ENCODE results near the gene BRD9.

- PRO-cap = no peak
Measured at GRCh38 chr5:14949-15393, 77.0 kb upstream of the PLEKHG4B start.

DNA sequence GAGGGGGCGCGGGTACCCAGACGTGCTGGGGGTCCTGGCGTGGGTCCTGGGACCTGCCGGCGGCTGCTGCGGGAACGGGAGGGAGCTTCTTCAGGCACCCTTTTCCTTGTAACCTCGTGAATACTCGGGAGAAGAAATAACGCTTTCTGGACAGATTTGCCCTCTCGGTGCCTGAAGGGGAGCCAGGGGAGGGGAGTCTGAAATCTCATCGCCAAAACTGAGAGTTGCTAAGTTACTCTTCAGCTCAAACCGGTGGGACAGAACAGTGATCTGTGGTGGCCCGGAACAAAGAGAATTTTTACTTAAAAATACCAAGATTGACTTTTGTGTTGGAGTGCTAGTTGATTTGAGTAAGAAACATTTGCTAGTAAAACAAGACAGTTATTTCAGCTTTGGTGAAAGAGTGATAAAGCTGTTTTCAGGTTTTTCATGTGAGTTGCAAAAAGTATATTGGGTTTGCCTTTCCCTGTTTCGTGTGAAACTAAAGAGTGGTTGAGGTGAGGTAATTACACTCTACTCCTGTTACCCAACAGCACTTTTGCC is 649 bp downstream of the PLEKHG4B start:
- PRO-cap = no peak

GRCh38 chr5:206322-206849 is 11.6 kb downstream of the CCDC127 start:
- PRO-cap = no peak

DNA sequence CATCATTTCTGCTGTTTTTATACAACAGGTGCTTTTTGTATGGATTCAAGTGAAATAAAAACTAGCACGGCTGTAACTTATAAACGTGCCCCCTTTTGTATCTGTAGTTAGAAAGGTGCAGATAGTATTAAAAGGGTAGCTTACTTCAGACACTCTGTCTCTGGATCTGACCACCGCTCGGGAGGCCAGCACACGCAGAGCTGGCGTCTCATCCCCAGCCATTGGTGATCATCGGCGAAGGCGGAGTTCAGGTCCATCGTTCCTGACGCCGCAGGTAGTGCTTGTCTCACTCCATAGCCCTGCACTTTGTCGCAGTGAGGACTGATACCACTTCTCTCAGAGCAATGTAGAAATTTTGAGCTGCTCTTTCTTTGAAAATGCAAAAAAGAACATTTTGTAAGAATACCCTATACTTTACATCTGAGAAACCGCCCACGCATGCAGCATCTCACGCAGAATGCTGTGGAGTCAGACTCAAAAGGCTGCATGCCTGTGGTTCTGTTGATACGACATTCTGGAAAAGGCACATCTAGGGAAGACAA is 19.6 kb downstream of the SDHA start:
- PRO-cap = no peak

DNA sequence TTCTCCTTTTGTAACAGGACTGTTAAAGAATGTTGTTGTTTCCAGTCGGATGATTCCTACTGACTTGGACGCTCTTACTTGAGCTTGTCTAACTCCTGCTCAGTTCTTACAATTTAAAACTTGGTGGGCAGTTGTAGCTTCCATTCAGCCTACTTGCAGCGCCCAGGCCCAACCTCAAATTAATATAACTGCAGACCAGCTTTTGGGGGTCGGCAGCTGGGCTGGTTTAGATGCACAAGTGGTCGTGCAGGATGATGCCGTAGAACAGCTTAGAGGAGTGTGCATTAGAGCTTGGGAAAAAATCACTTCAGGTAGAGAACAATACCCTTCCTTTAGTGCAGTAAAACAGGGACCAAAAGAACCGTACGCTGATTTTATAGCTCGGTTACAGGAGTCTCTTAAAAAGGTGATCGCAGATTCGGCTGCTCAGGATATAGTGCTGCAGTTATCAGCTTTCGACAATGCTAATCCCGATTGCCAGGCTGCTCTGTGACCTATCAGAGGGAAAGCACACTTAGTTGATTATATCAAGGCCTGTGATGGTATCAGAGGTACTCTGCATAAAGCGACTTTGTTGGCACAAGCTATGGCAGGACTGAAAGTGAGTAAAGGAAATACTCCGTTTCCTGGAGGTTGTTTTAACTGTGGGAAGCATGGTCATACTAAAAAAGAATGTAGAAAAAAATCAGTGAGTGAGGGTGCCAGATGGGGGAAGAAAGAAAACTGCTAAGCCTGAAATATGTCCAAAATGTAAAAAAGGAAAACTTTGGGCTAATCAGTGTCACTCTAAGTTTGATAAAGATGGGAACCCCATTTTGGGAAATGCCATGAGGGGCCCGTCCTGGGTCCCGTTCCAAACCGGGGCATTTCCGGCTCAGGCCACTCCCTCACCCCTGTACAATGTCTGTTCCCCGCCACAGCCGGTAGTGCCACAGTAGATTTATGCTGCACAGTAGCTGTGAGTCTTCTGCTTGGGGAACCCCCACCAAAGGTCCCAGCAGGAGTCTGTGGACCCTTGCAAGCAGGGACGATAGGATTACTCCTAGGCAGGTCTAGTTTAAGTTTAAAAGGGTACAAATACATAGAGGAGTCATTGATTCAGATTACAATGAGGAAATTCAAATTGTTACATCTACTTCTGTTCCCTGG is 25.5 kb downstream of the SDHA start:
- PRO-cap = no peak

- PRO-cap = no peak
Measured at GRCh38 chr5:440350-440916, 2.5 kb upstream of the EXOC3 start.

GRCh38 chr5:461783-462447 is 18.9 kb downstream of the EXOC3 start:
- PRO-cap = no peak

GRCh38 chr5:464988-465364 is 22.0 kb downstream of the EXOC3 start:
- PRO-cap = no peak

GRCh38 chr5:465365-466099 is 22.6 kb downstream of the EXOC3 start:
- PRO-cap = no peak

DNA sequence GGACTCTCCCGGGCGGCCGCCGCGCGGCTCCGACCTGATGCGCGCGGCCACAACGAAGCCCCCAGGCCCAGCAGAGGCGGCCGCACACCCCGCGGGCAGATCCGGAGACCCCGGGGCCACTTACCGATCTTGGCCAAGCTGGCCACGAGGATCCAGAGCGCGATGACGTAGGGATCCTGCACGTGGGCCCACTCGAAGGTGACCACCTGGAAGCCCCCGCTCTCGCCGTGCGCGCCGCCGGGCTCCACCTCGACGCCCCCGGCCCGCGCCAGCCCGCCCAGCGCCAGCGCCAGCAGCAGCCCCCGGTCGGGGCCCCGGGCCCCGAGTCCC is 296 bp downstream of the SLC9A3 start:
- PRO-cap = no peak

- PRO-cap = no peak
Measured at GRCh38 chr5:611554-611959, 583 bp upstream of the CEP72 start.

DNA sequence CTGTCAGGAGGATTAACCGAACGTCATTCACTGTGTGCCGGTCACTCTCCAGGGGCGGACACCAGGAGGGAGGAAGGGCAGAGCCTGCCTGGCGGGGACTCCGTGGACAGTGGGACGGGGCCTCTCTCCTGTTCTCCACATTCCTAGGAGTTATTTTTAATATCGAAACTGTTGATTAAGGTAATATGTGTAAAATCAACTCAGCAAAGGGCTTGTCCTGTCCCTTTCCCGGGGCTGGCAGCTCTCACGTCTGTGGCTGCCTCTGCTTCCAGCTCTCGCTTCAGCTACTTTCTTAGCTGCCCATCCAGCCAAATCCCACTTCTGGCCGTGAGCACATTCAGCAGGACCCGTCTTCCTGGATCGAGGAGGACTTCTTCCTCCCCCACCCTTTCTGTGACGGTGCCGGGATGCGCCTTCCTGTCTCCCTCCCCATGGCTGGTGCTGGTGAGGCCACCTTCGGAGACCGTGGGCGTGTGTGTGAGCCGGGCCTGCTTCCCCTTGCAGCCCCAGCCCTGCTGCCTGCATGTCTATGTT is 12.6 kb downstream of the CEP72 start:
- PRO-cap = no peak

DNA sequence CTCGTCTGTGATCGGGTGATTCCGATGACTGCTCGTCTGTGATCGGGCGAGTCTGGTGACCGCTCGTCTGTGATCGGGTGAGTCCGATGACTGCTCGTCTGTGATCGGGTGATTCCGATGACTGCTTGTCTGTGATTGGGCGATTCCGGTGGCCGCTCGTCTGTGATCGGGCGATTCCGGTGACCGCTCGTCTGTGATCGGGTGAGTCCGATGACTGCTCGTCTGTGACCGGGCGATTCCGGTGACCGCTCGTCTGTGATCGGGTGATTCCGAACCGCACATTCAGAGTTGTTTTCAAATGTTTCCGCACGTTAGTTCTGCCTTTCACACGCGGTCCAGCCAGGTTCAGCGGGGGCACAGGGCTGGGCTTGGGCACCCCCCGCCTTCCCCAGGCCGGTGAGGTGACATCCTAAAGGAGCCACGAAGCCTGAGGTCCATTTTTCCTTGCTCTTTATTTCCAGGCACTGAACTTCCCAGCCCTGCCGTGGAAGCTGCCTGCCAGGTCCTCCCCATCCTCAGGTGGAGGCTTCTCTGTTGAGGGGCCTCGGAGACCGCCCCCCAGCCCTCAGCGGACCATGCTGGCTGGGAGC is 30.1 kb downstream of the TPPP start:
- PRO-cap = no peak

GRCh38 chr5:713593-714235 is 20.6 kb upstream of the TPPP start:
- PRO-cap = no peak

- PRO-cap = no peak
Measured at GRCh38 chr5:716541-717178, 23.5 kb upstream of the TPPP start.

DNA sequence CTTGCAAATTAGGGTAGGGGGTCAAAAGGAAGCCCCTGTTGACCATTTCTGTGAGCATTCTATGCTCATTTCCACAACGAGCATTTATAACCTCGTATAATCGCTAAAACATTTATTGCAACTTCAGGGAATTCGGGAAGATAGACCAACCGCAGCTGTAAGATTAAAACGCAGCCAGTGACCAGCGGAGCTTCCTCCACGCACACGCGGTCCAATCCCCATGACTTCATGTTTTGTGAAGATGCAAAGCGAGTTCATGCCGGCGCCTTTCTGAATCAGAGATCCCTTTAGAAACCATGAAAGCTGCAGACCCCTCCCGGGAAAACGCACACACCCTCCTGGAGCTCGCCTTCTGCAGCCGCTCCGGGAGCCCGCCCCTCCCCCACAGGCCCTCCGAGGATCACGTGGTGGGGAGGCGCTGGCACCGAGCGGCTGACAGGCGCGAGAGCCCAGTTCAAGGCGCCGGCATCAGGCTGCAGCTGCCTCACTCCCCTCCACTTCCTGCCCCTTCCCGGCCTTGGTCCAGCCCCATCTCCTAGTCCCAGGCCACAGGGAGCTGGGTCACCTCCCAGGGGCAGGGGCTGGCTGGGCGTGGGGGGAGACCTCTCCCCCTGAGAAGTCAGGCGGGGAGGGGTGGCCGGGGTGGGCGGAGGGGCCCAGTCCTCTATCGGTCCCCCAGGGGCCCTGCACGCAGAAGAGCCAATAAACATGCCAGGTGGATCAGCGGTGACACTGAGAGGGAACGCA is 1.5 kb downstream of the ZDHHC11B start:
- PRO-cap = no peak

GRCh38 chr5:869580-870165 is 18.9 kb upstream of the ZDHHC11 start:
- PRO-cap = no peak

DNA sequence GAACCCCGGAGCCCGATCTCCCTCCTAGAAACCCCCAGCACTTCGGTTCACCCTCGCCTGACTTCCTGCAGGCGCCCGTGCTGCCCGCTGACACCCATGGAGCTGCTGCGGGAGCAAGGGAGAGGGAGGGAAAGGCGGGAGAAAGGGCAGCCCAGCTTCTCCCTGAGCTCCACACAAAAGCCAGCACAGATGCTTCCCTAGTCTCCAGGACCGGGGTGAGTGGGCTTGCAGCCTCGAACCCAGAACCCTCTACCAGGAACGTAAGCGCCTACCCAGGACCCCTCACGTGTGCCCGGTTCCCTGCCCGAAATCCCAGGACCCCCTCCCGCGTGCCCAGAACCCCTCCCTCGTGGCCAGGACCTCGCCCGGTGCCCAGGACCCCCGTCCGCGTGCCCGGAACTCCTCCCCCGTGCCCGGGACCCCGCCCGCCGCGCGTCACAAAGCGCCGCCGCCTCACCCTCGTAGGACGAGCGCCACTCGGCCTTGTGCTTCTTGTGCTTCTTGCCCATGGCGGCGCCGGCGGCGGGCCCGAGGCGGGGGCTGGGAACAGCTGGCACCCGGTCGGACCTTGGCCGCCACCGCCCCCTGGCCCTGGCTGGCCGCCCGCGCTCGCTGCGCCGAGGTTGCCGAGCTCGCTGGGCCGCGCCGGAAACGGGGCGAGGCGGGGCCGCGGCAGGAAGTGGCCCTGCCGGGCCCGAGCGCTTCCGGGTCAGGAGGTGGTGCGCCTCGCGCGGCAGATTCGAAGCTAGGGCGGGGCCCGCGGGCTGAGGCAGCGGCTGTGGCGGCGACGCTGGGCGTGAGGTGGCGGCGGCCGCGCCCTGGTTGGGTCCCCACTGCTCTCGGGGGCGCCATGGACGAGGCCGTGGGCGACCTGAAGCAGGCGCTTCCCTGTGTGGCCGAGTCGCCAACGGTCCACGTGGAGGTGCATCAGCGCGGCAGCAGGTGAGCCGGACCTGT is at the start of gene BRD9:
Gene BRD9 (minus strand): TSS at position 653 of the 957 bp plus-strand sequence.
- PRO-cap = bidirectional peak, plus-strand start at position 736 of the sequence, minus-strand start at position 681 of the sequence

DNA sequence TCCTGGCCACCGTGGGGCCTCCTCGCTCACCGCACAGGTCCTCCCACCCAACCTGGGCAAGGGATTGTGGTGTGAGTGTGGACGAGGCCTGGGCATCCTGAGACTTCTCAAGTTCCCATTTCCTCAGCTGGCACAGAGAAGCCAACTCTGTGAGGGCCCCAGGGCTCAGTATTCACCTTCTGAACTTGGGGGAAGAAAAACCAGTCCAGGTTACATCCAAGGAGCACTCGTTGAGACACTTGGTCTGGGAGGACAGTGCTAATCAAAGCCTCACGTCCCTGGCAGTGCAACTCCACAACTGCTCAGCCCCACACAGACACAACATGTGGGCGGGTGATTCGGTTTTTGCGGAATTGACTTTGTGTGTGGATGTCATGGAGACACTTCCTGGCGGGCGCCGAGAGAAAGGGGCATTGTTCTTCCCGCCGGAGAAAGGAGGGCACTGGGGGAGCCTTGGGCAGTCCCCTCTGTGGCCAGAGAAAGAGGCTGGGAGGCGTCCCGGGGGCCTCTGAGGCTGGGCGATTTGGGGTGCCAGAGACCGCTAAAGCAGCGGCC is 28.5 kb upstream of the NKD2 start:
- PRO-cap = no peak

- PRO-cap = no peak
Measured at GRCh38 chr5:982431-982787, 26.2 kb upstream of the NKD2 start.